Tibial nerve (tissue), 3 donors: ENCODE measurements around a stretch of chr13.

DNA sequence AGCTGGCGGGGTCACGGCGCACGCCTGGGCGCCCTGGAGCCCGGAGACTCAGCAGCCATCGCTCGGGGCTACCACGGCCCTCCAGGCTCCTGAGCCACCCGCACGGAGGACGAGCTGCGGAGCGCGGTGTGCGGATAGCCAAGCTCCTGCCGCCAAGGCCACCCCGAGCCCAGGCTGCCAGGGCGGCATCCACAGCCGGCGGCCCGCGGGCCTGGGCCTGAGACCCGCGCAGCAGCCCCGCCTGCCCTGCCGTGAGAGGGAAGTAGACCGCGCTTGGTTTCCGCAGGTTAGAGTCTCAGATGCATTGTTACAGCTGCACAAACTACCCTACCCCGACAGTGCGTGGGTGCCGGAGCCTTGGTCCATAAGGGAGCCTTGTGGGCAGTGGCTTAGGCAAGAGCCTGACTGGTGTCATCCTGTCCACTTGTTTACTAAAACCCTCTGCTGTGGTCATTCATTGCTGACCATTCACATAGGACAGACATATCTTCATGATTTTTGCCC is 253.8 kb upstream of the SGCG start:
- PRO-cap = no peak
- RAMPAGE, long total RNA, 3 experiments = no peak in any of the 3 experiments

DNA sequence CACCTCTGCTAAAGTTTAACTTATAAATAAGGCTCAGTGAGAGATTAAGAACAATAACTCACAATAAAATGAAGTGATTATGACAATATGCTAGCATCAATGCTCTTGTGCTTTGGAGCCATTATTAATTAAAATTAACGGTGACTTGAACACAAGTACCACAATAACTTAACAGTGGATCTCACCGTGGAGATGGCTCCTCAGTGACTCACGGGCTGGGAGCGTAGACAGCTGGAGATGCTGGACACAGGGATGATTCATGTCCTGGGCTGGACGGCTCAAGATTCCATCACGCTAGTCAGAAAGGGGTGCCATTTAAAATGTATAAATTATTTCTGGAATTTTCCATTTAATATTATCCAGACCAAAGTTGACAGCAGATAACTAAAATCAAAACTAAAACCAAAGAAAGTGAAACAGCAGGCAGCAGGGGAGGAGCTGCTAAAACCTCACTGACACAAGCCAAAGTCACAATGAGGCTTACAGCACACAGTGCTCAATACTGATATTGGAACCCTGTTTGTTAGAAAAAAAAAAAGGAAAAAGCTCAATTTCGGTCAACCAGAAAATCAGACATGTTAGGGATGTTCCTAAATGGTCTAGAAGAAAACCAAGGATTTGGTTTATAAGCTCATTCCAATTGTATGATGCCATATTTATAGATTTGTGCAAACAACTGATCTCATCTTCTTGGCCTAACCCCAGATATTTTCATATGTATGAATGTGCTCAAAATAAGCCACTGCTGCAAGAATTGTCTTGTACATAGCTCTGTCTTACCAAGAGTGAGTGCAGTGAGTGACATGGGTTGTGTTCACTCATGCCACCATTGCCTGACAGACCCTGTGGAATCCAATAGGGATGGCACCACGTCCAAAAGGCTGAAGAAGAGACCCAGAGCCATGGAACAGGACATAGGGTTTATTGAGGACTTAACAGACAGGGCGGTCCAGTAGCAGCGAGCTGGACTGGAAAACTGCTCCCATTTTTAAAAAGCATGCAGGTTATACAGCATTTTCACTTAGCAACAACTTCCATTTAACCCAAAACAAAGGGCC is 111.8 kb downstream of the SACS start:
- PRO-cap = no peak
- RAMPAGE, long total RNA, 3 experiments = no peak in any of the 3 experiments

DNA sequence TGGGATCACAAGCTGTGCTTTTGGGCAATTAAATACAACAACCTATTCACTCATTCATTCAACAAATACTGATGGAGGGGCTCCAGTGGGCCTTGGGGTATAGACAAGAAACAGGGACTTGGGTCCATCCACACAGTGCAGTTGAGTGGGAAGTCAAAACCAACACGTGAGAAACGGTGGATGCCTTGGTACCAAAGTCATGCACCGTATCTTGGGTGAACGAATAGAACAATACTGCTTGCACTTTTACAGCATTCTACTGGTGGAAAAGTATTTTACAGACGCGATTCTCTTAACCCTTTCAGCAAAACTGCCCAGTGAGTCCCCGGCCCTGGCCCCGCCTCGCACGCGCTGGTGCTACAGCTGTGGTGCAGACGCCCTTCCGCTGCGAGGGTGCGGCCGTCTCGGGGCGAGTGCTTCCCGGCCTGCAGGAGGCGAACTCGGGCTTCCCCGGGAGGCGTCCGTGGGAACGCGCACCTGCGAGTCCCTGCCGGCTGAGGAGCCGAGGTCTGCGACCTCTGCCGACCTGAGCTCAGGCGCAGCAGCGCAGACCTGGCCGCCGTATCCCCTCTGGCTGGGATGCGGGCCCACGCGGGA is 8.3 kb downstream of the TNFRSF19 start:
- PRO-cap = bidirectional peak, plus-strand start at position 388 of the sequence, minus-strand start at position 346 of the sequence
- RAMPAGE, long total RNA, 3 experiments = no peak in any of the 3 experiments

GRCh38 chr13:23636589-23636911 is 66.3 kb downstream of the TNFRSF19 start:
- PRO-cap = no peak
- RAMPAGE, long total RNA, 3 experiments = no peak in any of the 3 experiments

DNA sequence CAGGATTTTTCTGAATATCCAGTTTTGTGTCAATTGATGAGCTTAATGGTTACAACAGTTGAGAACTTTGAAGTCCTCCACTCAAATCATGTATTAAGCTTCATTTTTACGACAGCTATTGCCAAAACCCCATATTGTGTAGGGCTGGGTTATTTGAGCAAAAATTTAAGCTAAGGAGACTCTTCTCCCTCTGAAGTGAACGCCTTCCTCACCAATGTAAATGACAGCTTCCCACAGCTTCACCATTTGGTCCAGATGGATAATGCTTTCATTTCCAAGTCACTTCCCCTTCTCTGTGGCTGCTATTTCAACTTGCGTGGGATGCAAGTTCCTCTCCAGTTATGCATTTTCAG is 86.3 kb downstream of the TNFRSF19 start:
- PRO-cap = no peak
- RAMPAGE, long total RNA, 3 experiments = no peak in any of the 3 experiments

DNA sequence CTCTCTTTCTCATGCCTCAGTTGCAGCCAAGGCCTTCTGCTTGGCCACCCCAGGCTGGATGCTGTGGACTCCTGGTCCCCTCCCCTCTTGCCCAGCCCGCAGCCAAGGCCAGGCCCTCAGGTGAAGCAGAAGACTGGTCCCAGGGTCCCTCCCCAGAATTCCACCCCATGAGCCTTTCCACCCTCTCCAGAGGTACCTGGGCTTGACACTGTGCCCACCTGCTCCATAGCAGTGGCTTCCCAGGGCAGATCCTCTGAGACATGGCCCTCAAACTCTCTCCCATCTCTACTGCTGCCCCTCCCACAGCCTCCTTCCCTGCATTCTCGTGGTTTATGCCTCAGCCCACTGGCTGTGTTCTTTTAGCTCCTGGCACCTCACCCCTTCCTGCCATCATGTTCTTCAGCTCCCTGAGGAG is 61.8 kb upstream of the MIPEP start:
- PRO-cap = no peak
- RAMPAGE, long total RNA, 3 experiments = no peak in any of the 3 experiments

- PRO-cap = no peak
- RAMPAGE, long total RNA, 3 experiments = no peak in any of the 3 experiments
These were observed 65.1 kb upstream of the MIPEP start for GRCh38 chr13:23954395-23954628.

DNA sequence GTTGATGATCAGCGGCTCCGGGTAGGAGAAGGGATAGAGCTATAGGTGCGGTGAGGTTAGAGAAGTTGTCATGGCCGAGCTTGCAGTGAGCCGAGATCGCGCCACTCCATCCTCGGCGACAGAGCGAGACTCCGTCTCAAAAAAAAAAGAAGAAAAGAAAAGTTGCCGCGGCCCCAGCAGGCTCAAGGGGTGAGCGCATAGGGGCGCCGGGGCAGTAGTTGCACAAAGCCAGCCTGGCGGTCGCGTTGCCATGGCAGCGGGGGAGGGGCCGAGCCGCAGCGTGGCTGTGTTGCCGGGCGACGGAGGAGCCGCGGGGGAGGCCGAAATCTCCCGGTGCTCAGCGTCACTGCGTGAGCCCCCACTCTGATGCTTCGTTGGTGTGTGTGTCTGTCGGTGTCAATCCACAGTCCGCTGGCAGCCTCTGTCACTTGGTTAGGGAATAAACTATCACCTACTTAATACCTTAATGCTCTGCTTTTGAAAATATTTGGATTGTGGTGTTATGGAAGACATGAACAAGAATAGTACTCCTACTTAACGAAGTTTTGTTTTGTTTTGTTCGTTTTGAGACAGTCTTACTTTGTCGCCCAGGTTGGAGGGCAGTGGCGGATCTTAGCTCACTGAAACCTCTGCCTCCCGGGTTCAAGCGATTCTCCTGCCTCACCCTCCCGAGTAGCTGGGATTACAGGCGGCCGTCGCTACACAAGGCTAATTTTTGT is 91.0 kb upstream of the MIPEP start:
- PRO-cap = unidirectional peak, minus-strand start at position 220 of the sequence
- RAMPAGE, long total RNA, 3 experiments = no peak in any of the 3 experiments

DNA sequence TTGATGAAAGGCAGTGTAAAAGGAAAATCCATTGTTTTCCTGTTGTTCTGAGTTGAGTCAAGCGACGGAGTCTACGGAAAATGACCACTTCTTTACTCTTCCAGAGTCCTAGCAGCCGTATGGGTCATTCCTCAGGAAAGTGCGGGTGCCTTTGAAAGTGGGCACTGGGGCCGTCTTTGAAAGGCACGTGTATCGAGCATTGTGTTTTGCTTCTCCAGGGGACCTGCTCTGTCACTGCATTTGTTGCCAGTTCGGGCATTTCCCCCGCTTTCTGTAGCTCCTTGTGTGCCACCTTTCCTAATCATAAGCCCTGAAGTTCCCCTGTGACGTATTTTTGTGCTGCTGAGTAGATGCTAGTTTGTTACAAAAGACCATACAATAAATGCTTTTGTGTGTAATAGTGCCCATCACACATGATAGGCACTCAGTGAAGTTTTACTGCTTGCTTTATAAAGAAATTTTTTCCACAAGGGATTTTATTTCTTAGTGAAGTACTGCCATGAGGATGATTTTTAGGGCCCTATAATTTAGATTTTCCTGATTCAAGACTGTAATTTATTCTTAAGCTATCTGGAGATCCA is 24.4 kb downstream of the SPATA13 start:
- PRO-cap = no peak
- RAMPAGE, long total RNA, 3 experiments = no peak in any of the 3 experiments

GRCh38 chr13:24194328-24194924 is 33.9 kb downstream of the SPATA13 start:
- PRO-cap = no peak
- RAMPAGE, long total RNA, 3 experiments = no peak in any of the 3 experiments

GRCh38 chr13:24195446-24196080 is 35.0 kb downstream of the SPATA13 start:
- PRO-cap = no peak
- RAMPAGE, long total RNA, 3 experiments = no peak in any of the 3 experiments

- PRO-cap = no peak
- RAMPAGE, long total RNA, 3 experiments = no peak in any of the 3 experiments
These were observed 43.3 kb downstream of the SPATA13 start for GRCh38 chr13:24203673-24204432.

DNA sequence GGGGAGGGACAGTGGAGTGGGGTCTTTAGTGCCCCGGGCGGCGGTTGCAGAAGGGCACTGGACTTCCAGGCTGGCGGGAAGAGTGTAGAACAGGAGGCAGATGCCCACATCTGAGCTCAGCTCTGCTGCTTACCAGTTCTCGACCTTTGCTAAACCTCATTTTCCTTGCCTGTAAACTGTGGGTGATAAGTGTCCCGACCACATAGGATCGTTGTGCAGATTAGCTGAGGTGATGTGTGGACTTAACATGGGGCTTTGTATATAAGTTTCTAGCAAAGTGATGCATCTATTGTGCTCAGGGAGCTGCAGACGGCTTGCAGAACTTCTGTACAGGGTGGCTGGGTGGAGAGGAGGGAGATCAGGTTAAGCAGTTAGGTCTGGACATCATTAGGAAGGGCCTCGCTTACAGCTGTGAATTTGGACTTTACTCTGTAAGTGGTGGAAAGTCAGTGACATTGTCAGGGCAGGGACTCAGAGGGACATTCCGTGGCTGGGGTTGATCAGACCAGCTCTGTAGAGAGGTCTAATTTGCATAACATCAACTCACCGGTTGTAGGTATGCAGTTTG is 70.0 kb downstream of the SPATA13 start:
- PRO-cap = no peak
- RAMPAGE, long total RNA, 3 experiments = no peak in any of the 3 experiments

DNA sequence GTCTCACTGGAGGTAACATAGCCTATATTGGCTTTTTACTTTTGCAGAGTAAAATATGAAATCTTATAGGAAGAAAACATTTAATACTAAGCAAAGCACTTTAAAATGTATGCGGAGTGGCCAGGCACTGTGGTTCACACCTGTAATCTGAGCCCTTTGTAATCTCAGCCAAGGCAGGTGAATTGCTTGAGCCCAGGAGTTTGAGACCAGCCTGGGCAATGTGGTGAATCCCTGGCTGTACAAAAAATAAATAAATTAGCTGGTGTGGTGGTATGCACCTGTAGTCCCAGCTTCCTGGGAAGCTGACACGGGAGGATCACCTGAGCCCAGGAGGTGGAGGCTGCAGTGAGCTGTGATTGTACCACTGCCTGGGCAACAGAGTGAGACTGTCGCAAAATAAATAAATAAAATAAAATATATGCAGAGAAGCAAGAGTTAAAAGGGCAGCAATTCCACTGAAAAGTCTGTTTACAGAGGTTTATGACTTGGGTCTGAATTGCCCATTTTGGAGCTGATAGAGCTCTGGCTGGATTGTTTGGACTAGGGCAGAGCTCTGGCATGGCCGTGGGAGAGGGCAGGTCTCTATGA is 64.8 kb upstream of the C1QTNF9 start:
- PRO-cap = no peak
- RAMPAGE, long total RNA, 3 experiments = no peak in any of the 3 experiments

GRCh38 chr13:24256527-24256776 is 52.9 kb upstream of the C1QTNF9 start:
- PRO-cap = no peak
- RAMPAGE, long total RNA, 3 experiments = no peak in any of the 3 experiments

- PRO-cap = no peak
- RAMPAGE, long total RNA, 3 experiments = no peak in any of the 3 experiments
These were observed 48.5 kb upstream of the C1QTNF9 start for GRCh38 chr13:24260553-24261593.

DNA sequence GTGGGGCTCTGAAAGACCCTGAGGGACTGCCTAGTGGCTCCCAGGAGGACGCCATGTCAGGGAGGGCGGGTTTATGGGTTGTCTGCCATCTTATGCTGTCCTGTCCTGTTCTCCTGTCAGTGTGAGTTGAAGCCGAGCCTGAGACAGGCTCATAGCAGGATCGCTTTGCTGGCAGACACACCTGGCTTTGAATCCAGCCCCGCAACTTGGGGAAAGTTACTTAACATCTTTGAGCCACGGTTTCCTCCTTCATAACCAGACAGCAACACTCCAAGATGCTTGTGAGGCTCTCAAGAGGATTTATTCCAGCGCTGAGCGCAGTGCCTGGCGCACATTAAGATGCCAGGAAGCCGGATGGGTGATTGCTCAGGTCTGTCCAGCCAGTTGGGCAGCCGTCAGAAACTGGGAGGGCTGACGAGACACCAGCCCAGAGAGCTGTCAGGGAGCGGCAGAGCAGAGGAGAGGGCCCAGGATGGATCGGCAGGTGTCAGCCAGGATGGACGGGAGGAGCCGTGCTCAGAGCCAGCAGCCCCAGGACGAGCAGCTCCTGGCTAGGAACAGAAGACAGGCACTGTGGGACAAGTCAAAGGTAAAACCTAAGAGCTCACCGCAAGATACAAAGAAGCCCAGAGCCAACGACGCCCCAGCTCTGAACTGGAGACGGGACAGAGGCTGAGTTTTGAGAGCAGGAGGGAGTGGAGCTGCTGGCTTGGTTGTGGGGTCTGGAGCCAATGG is 36.7 kb upstream of the C1QTNF9 start:
- PRO-cap = no peak
- RAMPAGE, long total RNA, 3 experiments = no peak in any of the 3 experiments

GRCh38 chr13:24294518-24294909 is 14.9 kb upstream of the C1QTNF9 start:
- PRO-cap = no peak
- RAMPAGE, long total RNA, 3 experiments = no peak in any of the 3 experiments

GRCh38 chr13:24348756-24349481 is 39.5 kb downstream of the C1QTNF9 start:
- PRO-cap = no peak
- RAMPAGE, long total RNA, 3 experiments = no peak in any of the 3 experiments

DNA sequence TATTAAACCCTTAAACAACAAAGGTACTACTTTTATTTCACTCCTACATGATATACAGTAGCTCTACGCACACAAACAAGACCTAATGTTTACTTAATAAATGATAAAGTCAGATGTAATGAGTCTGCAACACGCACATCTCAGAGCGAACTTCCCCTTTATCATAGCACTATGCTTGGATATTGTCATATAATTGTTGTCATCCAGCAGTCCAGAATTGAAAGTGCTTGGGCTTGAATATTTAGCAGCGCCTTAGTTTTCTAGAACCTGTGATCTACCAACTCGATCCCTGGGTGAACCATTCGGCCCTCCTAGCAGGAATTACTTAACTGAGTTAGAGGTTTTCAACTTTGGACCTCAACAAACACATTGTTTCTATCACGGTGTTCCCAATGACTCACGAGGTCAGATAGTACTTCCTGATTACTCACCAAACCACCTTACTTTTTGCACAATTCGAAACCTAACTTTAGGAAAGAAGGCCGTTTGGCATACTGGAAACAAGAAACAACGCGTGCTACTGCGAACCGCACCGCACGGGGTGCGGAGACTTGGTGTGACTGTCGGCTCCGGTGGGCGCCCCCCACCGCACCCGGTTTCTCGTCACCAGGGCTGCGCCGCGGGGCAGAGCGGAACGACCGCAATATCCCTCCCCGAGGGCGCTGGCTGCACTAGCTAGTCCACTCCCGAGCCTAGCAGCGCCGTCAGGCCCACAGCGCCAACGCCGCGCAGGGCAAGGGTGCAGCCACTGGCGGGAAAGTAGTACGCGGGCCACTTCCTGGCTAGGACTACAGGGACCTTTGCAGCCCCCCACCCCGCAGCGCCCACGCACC is 488 bp downstream of the PARP4 start:
- PRO-cap = no peak
- RAMPAGE, long total RNA, 3 experiments = no peak in any of the 3 experiments